Ascending aorta (tissue), 1 donor: ENCODE data around the genes NOMO3 and NPIPA7.

DNA sequence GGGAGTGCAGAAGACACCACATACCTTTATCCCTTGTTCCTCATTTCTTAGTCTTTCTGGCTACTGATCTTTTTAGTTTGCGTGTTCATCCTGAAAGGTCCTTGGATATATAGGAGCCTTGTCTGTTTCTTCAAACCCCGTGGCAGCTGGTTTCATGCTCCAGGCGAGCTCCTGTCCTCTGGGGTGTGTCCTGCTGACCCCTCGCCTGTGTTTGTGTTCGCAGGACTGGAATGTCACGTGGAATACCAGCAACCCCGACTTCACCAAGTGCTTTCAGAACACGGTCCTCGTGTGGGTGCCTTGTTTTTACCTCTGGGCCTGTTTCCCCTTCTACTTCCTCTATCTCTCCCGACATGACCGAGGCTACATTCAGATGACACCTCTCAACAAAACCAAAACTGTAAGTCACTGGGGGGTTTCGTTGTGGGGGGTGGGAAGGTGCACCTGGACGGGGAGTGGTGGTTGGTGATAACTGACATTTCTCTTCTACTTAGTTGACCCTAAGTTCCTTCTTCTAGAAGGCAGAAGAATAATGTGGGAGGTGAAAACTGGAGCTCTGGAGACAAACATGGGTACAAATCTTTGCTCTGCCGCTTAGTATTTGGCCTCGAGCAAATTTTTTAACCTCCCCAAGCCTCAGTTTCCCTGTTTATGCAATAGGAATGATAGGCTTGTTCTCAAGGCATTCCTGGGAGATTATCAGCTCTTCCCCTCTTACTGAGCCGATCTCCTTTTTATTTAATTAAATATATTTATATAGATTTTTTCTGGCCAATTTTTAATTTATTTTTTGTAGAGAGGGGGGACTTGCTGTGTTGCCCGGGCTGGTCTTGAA, 58.4 kb downstream of the ABCC1 start:
- PRO-cap, result no peak

GRCh38 chr16:16016372-16016838, 67.0 kb downstream of the ABCC1 start:
- PRO-cap, result no peak

DNA sequence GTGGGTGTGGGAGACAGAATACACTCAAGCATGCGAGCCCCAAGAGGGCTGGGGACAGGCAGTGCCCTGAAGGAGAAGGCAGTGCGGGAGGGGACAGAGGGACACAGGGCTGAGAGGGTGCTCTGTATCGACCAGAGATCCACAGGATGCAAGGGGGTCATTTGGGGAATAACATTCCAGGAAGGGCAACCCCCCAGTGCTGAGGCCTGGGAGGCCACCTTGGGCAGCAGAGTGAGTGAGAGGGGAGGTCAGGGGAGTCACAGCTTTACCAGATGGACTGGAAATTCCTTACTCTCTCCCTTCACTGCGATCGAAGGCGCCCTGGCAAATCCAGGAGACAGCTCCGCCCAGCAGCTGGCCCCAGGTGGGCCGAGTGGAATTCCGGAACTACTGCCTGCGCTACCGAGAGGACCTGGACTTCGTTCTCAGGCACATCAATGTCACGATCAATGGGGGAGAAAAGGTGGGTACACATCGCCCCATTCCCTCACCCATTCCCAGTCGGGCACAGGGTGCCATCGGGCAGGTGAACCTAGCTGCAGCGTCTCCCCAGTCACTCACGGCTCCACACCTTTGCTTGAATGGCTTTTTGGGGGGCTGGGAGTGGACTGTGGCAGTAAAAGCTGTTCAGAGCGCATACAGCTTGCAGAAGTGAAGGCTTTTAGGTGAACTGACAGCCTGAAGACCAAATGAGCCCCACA, 91.7 kb downstream of the ABCC6 start:
- PRO-cap, result no peak

GRCh38 chr16:16232302-16232797, at the start of gene NOMO3:
Gene NOMO3, plus strand, starts transcription at chr16:16232528.
- PRO-cap, result no peak

DNA sequence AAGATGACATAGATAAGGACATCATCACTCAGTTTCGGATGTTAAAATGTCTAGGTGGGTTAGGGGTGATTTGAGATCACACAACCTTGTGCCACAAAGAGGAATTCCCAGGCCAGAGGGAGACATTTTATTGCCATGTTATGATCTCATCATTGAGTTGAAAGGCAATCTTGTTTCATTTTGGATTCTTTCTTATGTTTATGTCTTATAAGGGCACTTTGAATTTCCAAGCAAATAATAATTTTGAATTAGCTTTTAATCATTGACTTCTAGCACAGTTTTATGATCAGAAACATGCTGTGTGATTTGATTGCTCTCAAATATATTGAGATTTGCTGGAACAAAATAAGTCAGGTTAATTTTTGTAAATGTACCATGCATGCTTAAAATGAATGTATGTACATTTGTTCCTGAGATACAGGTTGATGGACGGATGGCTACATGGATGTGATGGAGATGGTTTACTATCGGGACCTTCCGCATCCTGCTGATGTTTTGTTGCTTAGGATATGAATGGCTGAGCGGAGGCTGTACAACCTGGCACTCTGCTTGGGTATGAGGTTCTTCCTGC, at the start of gene NPIPA7:
Gene NPIPA7 (plus strand): TSS at position 386 of the 571 bp plus-strand sequence.
- PRO-cap, result no peak

DNA sequence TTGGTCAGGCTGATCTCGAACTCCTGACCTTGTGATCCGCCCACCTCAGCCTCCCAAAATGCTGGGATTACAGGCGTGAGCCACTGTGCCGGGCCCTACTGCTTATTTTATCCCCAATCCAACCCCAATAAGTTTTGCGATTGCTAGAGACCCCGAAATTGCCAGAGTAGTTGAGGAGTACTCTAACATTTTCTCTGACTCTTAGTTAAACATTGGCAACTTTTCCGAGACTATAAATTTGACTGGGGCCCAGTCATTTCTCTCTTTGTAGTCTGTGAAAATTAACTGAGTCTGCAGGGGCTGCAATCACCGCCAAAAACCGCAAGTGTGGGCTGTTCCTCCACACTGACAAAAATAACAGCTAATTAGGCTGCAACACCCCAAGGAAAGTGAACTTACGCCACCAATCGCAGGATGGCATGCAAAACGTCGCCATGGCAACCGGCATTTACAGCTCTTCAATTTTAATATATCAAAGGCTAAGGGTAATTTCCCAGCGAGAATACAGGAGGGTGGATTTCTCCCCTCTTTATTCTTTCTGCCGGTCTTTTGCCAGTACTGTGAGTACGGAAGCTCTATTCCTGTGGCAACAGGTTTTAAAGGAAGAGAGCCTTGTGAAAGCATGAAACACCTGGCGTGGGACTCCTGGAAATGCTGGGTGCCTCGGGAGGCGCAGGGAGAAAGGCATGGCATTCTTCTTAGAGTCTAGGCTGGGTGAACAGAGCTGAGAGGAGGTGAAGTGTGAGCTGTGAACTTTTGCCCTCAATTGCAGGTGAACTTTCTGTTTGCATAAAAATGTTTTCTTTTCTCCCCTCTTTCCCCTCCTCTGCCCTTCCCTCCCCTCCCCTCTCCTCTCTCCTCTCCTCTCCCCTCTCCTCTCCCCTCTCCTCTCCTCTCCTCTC, 399.9 kb downstream of the XYLT1 start:
- PRO-cap, result no peak

GRCh38 chr16:17108334-17109006, 362.3 kb downstream of the XYLT1 start:
- PRO-cap, result no peak

- PRO-cap, result no peak
Measured at GRCh38 chr16:17333979-17334573, 136.7 kb downstream of the XYLT1 start.

DNA sequence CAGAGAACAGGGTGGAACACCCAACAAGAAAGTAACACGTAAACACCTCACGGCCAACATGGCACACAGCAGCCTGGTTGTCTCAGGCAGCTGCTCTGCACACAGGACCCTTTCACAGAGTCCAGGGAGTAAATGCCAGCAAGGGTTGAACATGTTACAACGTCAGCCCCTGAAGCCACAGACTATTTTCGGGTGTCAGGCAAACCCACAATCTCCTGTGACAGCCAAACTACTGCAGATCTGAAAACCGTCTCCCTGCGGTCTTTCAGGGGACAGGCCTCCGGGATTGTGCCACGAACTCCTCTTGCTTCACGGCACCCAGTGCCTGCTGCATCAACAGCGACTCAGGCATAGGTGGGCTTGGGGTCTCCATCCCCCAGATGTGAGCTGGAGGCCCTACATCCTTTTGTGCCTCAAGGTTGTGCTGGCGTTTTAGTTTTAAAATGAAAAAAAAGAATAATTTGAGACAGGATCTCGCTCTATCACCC, 127.7 kb downstream of the XYLT1 start:
- PRO-cap, result no peak

GRCh38 chr16:17467947-17468417, 2.8 kb downstream of the XYLT1 start:
- PRO-cap, result no peak

DNA sequence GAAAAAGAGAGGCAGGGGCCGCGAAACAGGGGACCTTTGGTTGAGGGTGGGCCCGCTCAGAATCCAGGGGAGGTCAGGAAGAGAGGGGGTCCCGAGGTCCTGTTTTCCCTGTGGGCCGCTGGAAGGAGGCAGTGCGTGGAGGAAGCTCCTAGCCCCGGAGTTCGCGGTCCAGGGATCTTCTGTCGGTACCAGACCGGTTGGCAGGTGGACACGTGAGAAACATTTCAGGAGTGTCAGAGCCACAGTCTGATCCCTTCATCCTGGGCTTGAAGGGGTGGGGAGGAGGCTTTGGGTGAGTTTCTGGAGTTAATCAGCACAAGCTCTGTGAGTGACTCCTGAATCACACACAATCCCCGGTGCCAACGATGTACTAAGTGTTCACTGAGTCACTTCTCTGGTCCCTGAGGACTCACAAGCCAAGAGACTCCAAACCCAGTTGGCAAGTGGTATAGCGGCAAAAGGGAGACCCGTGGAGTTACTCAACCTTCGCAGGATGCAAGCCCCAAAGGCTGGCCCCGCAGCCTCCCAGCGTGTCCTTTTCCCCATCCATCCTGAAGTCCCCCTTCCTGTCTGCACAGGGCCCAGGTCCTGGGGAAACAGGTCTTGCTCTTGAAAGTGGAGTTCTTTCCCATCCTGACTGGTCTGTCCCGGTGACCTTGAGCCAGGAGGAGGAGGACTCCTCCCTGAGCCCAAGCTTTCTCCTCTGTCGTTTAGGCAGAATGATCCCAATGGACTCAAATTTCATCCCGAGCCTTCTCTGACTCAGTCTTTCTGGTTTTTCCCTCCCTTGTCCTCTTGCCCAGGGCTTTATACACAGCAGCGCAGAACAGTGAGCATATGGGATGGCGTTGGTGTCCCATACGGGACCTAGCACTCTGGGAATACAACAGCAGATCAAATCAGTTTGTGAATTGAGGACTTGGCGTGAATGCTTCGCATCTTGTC, 650 bp upstream of the XYLT1 start:
- PRO-cap, result bidirectional peak, plus-strand start at position 435 of the sequence, minus-strand start at position 163 of the sequence; unidirectional peak, minus-strand start at position 721 of the sequence

DNA sequence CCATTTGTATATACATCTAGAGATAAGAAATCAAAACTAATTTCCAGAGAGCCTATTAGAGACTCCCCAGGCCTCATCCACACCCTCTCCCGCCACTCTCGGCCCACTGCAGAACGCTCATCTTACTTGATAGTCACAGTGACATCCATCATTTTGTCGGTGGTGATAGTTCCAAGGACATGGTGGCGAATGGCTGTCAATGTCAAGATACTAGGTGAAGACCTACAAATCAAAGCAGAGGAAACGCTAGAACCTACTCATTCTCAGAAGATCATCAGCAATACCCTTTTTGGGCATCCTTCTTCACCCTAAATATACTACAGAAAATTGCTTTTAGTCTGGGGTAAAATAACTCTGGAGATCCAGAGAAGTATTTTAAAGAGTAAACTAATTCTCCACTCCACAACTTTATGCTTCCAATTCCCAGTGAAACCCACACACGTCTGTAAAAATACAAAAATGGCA, 38.1 kb downstream of the NOMO2 start:
- PRO-cap, result no peak

DNA sequence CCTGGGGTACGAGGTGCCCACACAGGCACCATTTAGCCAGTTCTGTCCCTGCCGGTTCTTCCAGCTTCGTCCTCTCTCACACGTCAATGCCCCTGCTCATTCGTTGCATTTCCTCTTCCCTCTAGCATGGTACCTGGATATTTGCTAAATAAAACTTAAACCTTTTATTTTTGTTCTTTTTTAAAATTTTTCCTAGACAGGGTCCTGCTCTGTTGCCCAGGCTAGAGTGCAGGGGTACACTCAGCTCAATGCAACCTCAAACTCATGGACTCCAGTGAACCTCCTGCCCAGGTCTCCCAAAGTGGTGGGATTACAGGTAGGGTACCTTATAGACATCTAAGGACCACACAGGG, 1.1 kb upstream of the RPS15A start:
- PRO-cap, result no peak

GRCh38 chr16:18931778-18932119, 5.5 kb upstream of the SMG1 start:
- PRO-cap, result no peak

- PRO-cap, result no peak
Measured at GRCh38 chr16:18955671-18956270, 28.0 kb upstream of the TMC7 start.

DNA sequence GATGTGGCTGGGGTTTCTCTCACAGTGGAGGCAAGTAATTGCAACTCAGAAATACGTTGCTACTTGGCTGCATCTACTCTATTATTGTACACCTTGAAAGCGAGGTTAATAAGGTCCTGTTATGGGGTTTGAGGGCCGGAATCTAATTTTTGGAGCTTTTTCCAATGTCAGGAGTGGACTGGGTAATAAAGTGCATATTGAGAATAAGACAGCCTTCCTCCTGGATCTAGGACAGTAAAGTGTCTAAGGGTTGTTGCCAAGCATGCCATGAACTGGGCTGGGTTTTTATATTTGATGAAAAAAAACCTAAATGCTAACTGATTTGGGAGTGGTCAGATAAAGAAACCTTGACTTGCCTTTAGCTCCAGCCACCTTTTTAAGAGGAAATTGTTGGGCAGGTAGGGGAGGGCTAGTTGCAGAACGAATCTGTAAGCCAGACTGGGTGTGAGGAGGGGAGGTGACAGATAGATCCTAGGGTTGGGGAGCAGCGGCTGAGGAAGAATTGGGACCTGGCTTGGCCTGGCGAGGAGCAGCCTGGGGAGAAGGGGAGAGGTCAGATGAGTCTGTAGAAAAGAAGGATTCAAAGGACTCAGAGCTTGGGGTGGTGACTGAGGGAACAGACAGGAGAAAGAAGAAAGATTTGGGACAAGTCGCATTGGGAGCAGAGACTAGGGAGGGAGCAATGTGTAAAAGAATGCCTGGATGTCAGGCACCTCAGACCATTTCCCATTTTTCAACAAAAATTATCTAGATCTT, 12.1 kb downstream of the TMC7 start:
- PRO-cap, result no peak

GRCh38 chr16:19294055-19294806, 8.7 kb downstream of the CLEC19A start:
- PRO-cap, result no peak

DNA sequence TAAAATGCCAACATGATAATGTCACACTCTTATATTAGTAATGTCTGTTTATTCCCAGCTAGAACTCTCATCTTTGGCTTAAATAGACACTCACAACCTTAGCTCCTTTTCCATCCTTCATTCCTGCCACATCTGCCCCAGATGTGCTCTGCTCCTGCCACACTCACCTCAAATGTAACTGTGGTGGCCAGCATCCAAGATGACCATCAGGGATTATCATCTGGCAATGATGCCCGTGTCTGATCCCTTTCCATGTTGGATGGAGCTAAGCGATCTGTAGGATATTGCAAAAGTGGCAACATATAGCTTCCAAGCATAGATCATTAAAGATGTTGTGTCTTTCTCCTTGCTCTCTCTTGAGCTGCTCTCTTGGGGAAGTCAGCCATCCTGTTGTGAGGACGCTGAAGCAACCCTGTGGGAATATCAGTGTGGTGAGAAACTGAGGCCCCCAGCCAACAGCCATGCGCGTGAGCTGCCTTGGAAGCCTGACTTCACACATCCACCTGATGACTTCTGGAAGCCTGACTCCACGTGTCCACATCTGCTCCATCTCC, 36.3 kb upstream of the TMC5 start:
- PRO-cap, result no peak

GRCh38 chr16:19383057-19383632, 34.5 kb upstream of the TMC5 start:
- PRO-cap, result no peak

GRCh38 chr16:19444024-19444519, 26.4 kb downstream of the TMC5 start:
- PRO-cap, result no peak